Measurements from ENCODE around the gene PIGX.

GRCh38 chr3:195990097-195990487 is 81.7 kb upstream of the TNK2 start:
- RRBS: no CpG with 5 or more reads among the region's 60 CpGs
CAGE:
- cytosol, long polyA plus RNA: no peak
- long polyA plus RNA: no peak
- nucleus, long polyA plus RNA: no peak

GRCh38 chr3:196045129-196045884 is 36.6 kb downstream of the TFRC start:
- RRBS: no CpG with 5 or more reads among the region's 24 CpGs
CAGE:
- cytosol, long polyA plus RNA: no peak
- long polyA plus RNA: no peak
- nucleus, long polyA plus RNA: no peak

DNA sequence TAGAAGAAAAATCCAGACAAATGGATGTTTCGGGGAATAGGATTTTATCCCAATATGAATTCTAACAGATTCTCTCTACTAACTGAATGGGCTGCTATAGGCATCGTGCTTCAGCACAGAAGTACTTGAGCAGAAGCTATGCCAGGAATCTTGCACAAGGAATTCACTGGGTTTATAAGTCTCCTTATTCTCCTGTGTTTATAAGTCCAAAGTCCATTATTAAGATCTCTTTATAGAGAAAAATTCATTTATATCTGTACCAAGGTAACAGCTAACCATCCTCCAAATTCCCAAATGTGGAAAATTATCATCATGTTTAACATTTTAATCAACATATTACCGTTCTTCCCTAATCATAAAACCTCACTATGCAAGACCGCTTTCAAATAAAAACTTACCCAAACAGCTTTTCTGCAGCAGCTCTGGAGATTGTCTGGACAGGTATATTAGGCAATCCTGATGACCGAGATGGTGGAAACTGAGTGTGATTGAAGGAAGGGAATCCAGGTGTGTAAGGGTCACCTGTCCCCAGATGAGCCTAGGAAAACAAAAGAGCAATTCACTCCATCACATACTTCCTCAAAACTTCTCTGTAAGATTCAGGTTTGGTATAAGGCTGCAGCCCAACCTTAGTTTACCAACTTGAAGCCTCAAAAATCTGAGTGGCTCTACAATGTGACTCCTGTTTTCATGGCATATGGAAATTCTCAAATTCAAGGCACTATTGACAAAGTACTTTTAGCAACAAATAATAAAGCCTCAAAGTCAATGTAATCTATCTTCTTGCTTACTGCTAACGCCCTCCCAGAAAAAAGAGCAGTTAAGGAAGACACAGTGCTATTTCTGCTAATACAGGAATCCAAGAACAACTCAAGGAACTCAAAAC is 14.5 kb downstream of the TFRC start:
- RRBS: no CpG with 5 or more reads among the region's 6 CpGs
CAGE:
- cytosol, long polyA plus RNA: no peak
- long polyA plus RNA: no peak
- nucleus, long polyA plus RNA: no peak

DNA sequence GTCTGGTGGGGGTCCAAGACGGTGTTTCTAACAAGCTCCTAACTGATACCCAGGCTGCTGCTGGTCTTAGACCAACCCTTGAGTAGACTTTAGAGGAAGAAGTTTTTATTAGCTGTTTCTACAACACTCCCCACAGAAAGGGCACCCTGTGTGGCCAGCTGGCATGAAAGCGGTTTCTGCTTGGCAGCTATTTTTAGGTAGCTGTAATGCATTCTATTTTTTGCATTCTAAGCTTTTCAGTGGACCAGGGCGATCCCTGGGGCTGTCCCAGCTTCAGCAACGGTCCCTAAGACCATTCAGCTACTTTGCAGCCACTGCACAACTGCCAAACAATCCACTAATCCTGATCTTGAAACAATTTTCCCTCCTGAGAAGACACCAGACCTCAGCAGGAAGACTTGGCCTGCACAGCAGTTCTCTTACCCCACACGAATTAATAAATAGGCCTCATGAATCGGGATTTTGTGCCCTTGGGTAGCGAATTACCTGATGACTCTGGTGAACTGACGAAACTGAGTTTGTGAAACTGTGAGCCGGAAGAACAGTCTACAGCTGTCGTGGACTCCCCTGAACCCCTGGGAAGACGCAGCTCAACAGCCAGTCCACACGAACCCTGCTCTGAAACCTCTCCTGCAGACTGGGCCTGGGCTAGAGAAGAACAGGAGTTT is 14.6 kb upstream of the TFRC start:
- RRBS: no CpG with 5 or more reads among the region's 12 CpGs
CAGE:
- cytosol, long polyA plus RNA: no peak
- long polyA plus RNA: no peak
- nucleus, long polyA plus RNA: no peak

- RRBS: no CpG with 5 or more reads among the region's 5 CpGs
CAGE:
- cytosol, long polyA plus RNA: no peak
- long polyA plus RNA: no peak
- nucleus, long polyA plus RNA: no peak
Measured at GRCh38 chr3:196138419-196138805, 56.5 kb upstream of the TFRC start.

DNA sequence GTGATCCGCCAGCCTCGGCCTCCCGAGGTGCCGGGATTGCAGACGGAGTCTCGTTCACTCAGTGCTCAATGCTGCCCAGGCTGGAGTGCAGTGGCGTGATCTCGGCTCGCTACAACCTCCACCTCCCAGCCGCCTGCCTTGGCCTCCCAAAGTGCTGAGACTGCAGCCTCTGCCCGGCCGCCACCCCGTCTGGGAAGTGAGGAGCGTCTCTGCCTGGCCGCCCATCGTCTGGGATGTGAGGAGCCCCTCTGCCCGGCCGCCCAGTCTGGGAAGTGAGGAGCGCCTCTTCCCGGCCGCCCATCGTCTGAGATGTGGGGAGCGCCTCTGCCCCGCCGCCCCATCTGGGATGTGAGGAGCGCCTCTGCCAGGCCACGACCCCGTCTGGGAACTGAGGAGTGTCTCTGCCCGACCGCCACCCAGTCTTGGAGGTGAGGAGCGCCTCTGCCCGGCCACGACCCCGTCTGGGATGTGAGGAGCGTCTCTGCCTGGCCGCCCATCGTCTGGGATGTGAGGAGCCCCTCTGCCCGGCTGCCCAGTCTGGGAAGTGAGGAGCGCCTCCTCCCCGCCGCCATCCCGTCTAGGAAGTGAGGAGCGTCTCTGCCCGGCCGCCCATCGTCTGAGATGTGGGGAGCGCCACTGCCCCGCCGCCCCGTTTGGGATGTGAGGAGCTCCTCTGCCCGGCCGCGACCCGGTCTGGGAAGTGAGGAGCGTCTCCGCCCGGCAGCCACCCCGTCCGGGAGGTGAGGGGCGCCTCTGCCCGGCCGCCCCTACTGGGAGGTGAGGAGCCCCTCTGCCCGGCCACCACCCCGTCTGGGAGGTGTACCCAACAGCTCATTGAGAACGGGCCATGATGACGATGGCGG is 27.7 kb downstream of the SLC51A start:
- RRBS: no CpG with 5 or more reads among the region's 67 CpGs
CAGE:
- cytosol, long polyA plus RNA: no peak
- long polyA plus RNA: no peak
- nucleus, long polyA plus RNA: no peak

DNA sequence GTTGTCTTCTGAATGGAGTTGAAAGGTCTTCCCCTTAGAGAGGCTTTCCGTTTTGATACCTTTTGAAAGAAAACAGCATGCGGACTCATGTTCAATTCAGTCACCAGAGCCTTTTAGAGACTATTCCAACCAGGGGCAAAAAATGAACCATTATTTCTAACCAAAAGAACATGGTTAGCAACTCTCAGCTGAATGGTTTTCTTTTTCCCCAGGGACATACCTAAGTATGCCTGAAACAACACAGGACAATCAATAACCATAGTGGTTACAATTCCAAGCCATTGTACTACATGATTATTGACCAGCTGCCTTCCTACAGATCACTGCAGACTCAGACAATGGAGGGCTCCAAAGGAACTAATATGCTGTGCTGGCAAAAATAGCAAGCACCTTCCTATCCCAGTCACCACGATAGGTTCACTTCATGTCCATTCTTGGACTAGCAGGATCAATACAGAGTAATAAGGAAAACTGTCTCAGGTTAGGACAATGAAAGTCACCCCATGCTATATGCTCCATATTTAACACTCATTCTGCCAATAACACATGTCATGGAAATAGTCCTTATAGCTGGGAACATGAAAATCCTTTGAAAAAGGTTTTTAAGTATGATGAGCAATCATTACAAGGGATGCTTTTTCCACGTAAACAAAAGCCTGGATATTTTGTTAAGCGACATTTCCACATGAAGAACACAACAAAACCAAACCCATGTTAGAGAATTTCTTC is 17.5 kb upstream of the TM4SF19 start:
- RRBS: no CpG with 5 or more reads among the region's 5 CpGs
CAGE:
- cytosol, long polyA plus RNA: no peak
- long polyA plus RNA: no peak
- nucleus, long polyA plus RNA: no peak

GRCh38 chr3:196487478-196487892 is 16.1 kb downstream of the RNF168 start:
- RRBS: no CpG with 5 or more reads among the region's 5 CpGs
CAGE:
- cytosol, long polyA plus RNA: no peak
- long polyA plus RNA: no peak
- nucleus, long polyA plus RNA: no peak

DNA sequence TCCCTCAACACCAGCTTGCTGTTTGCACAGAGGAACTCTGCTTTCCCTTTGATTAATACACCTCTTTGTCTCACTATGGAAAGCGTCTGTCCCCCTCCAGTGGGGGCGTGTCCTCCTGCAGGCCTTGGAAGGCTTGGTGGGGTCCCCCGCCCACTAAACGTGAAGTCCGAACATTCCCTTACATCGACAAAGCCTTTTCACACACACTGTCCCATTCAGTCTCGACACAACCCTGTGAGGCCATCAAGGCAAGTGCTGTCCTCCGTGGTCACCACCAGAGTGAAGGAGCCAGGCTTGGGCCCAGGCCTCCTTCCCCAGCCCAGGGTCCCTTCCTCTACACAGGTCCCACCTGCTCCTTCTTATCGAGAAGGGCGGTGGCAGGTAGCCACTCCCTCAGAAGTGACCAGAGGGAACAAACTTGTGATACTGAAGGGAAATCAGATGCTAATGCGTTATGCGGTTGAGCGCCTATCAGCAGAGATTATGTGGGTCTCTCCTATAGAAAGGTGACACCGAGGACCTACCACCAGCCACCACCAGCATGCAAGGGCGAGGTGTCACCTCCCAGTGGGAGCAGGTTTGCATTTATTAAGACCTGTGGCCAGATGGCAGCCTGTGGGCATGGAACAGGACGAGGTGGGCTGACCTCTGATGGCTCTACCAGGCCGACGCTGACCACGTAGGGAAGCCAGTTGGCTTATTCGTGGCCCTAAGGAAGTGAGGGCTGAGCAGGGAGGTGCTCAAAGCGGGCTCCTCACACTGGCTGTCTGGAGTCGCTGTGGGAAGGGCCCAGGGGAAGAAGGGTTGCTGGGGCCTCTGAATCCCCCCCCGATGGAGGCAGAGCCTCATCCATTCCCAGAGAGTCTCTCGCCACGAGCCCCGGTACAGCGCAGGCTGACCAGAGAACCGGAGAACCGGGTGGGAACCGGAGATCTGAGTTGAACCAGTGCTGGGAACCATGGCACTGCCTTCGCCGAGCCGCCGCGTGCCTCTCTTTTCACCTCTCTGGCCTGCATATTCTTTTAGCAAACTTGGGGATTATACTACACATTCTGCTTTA is 6.7 kb downstream of the NRROS start:
- RRBS: no CpG with 5 or more reads among the region's 35 CpGs
CAGE:
- cytosol, long polyA plus RNA: no peak
- long polyA plus RNA: no peak
- nucleus, long polyA plus RNA: no peak

DNA sequence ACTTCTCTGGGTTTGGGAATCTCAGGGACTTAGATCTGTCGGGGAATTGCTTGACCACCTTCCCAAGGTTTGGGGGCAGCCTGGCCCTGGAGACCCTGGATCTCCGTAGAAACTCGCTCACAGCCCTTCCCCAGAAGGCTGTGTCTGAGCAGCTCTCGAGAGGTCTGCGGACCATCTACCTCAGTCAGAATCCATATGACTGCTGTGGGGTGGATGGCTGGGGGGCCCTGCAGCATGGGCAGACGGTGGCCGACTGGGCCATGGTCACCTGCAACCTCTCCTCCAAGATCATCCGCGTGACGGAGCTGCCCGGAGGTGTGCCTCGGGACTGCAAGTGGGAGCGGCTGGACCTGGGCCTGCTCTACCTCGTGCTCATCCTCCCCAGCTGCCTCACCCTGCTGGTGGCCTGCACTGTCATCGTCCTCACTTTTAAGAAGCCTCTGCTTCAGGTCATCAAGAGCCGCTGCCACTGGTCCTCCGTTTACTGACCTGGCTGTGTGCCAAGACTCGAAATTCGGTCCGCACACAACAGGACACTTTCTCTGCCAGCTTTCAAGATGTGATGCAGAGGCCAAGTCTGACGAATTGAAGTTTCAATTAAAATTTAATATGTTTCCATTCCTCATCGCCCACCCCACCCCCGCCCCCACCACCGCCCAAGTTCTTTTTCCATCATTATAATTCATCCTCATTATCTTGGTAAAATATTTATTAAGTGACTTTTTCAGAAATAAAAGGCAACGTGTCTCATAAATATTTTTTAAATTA is 21.9 kb downstream of the NRROS start:
- RRBS: no CpG with 5 or more reads among the region's 25 CpGs
CAGE:
- cytosol, long polyA plus RNA: no peak
- long polyA plus RNA: no peak
- nucleus, long polyA plus RNA: no peak

DNA sequence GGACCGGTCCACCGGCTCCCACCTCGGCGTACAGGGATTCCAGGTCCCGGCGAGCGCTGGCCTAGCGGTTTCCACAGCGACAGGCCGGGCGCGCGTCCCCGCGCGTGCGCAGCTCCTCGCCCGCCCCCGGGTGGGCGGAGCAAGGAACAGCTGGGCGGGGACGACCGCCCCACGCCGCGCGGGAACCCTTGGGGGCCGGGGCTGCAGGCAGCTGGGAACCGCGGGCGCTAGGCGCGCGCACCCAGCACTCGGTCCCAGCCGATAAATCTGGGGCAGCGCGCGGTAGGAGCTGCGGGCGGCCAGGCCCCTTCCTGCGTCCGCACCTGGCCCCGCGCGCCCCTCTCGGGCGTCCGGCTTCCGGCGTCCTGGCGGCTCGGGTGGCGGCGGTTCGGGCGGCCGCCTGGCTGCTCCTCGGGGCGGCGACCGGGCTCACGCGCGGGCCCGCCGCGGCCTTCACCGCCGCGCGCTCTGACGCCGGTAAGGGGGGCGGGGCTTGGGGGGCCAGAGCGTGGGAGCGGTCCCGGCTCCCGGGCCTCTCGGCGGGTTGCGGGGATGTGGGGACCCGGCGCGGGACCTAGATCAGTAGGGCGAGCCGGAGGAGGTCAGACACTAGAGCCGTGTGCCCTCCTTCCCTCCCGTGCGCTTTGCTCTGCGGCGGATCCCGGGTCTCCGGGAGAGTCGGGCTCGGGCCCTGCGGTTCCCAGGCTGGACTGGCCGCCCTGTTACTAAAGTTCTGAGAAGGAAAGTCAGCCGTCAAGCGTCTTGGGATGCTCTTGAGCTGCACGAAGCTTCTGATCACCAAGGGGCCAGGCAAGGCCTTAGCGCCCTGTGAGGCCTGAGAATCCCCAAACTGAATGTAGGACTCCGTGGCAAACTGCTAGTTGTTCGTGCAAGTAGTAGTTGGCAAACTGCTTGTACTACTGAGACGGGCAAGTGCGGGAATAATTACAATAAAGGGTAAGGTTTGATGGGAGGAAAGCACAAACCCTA is at the start of gene PIGX:
Gene PIGX, plus strand, starts transcription at position 210 of the 990 bp plus-strand sequence.
- RRBS: under 1% methylated on average over 64 of the region's 107 CpGs
CAGE:
- cytosol, long polyA plus RNA: no peak
- long polyA plus RNA: no peak
- nucleus, long polyA plus RNA: no peak

DNA sequence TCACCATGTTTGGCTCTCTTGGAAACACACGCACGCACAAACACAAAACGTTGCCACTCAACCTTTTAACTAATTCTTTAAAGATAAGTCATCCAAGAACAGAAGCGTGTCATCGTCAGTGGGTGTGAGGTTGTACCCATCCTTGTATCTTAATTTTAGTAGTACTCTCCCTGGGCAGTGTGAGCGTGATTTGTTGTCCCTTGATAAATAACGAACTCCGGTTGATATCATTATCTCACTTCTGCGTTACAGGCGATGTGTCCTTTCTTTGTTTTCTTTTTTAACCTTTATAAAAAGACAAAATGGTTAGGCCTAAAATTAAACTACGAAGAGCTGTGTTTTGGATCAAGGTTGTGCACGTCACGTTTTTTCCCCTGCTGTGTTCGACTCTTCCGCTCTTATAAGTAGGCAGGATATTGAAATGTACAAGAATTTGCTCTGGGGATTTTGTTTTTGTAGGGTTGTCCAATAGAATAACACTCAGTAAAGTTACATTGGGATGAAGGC is 1.2 kb downstream of the PAK2 start:
- RRBS: no CpG with 5 or more reads among the region's 15 CpGs
CAGE:
- cytosol, long polyA plus RNA: no peak
- long polyA plus RNA: no peak
- nucleus, long polyA plus RNA: no peak

DNA sequence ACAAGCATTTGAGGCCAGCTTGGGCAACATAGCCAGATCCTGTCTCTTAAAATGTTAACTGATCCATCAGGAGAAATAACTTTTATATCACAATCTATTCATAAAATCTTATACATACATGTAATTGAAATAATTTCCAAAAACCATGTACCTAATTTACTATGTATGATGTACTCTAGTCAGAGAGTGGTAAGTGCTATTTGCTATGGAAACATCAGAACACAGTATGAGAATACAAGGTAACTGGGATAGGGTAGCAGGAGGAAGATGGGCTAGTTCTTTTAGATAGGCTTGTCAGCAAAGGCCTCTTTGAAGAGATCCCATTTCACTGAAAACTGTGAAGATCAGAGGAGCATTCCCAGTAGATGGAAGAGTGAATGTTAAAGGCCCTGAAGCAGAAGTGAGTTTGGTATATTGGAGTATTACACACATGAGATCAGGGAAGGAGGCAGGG is 36.3 kb downstream of the SENP5 start:
CAGE:
- cytosol, long polyA plus RNA: no peak
- long polyA plus RNA: no peak
- nucleus, long polyA plus RNA: no peak

GRCh38 chr3:196941497-196942265 is 647 bp downstream of the NCBP2 start:
- RRBS: no CpG with 5 or more reads among the region's 43 CpGs
CAGE:
- cytosol, long polyA plus RNA: no peak
- long polyA plus RNA: no peak
- nucleus, long polyA plus RNA: start-site peak on the minus strand at chr3:196941874-196941886, 23 and 19 reads in 2 replicates

GRCh38 chr3:196948112-196948793 is 5.8 kb downstream of the NCBP2AS2 start:
- RRBS: 91% methylated on average over 5 of the region's 30 CpGs
CAGE:
- cytosol, long polyA plus RNA: no peak
- long polyA plus RNA: no peak
- nucleus, long polyA plus RNA: no peak

DNA sequence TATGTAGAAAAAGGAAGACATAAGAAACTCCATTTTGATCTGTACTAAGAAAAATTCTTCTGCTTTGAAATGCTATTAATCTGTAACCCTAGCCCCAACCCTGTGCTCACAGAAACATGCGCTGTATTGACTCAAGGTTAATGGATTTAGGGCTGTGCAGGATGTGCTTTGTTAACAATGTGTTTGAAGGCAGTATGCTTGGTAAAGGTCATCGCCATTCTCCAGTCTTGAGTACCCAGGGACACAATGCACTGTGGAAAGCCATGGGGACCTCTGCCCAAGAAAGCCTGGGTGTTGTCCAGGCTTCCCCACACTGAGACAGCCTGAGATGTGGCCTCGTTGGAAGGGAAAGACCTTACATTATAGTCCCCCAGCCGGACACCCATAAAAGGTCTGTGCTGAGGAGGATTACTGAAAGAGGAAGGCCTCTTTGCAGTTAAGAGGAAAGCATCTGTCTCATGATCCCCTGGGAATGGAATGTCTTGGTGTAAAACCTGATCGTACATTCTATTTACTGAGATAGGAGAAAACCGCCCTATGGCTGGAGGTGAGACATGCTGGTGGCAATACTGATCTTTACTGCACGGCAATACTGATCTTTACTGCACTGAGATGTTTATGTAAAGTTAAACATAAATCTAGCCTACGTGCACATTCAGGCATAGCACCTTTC is 6.4 kb downstream of the PIGZ start:
- RRBS: no CpG with 5 or more reads among the region's 8 CpGs
CAGE:
- cytosol, long polyA plus RNA: no peak
- long polyA plus RNA: no peak
- nucleus, long polyA plus RNA: no peak

DNA sequence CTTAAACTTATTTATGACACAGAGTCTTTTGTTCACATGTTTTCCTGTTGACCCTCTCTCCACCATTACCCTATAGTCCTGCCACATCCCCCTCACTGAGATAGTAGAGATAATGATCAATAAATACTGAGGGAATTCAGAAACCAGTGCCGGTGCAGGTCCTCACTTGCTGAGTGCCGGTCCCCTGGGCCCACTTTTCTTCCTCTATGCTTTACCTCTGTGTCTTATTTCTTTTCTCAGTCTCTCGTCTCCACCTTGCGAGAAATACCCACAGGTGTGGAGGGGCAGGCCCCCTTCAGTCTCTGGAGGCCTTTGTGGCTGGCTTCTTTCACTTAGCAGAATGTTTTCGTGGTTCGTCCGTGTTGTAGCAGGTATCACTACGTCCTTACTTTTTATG is 5.9 kb downstream of the PIGZ start:
- RRBS: no CpG with 5 or more reads among the region's 8 CpGs
CAGE:
- cytosol, long polyA plus RNA: no peak
- long polyA plus RNA: no peak
- nucleus, long polyA plus RNA: no peak

- RRBS: no CpG with 5 or more reads among the region's 6 CpGs
CAGE:
- cytosol, long polyA plus RNA: no peak
- long polyA plus RNA: no peak
- nucleus, long polyA plus RNA: no peak
Measured at GRCh38 chr3:196985297-196985812, 16.7 kb upstream of the PIGZ start.

DNA sequence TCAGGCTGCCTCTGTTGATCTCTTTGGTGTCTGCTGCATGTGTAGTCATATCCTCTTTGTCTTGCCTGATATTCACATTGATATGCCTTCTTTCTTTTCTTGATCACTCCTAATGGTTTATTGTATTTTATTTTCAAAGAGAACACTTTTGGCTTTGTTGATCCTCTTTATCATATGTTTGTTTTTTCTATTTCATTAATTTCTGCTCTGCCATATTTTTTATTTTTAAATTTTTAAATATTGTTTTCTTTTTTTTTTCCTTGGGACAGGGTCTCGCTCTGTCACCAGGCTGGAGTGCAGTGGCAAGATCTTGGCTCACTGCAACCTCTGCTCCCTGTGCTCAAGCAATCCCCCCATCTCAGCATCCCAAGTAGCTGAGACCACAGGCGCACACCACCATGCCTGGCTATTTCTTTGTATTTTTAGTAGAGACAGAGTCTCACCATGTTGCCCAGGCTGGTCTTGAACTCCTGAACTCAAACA is 28.2 kb upstream of the MELTF start:
- RRBS: no CpG with 5 or more reads among the region's 2 CpGs
CAGE:
- cytosol, long polyA plus RNA: no peak
- long polyA plus RNA: no peak
- nucleus, long polyA plus RNA: no peak

DNA sequence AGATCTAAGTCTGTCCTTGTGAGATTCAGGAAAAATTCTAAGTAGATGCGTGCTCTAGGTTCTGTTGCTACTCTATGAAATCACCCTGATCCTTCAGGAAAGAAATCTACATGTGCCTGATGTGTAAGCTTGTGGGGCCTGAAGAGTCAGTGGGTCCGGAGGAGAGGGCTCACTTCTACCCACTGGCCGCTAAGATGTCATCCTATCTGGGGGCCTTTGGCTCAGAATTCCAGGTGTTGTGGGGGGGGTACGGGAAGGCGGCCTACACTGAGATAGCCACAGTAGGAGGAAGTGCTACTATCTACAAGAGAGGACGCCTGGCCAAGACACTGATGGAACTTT is 111.7 kb downstream of the BDH1 start:
- RRBS: no CpG with 5 or more reads among the region's 6 CpGs
CAGE:
- cytosol, long polyA plus RNA: no peak
- long polyA plus RNA: no peak
- nucleus, long polyA plus RNA: no peak